ENCODE measurements around the genes REXO5 and IGSF6.

- PRO-cap = no peak
Measured at GRCh38 chr16:19389023-19389665, 28.5 kb upstream of the TMC5 start.

DNA sequence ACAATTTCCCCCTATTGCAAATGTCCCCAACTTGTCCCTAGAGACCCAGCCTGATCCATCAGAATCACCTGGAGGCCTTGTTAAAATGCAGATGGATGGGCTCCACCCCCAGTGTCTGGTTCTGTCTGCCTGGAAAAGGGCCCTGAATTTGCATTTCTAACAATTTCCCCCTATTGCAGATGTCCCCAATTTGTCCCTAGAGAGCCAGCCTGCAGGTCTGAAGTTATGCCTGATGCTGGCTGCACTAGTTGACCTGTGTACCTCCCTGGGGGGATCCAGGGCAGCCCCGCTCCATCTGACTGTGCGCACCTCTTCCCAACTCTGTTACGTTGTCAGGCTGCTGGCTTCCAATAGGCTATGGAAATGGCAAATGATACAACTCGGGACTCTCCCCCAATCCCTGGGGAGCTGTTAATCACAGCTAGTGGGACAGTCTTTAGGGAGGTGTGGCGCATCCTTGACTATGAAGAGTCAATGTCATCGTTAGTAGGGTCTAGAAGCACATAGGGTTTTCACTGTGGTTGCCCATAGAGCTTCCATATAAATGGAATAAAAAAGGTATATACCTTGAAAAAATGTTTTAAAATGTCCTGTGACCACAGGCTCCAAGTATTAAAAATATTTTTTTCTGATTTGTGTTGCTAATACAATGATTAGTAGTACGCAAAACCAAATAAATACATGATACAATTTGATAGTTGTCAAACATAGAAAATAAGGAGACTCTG is 30.1 kb downstream of the GPRC5B start:
- PRO-cap = no peak

DNA sequence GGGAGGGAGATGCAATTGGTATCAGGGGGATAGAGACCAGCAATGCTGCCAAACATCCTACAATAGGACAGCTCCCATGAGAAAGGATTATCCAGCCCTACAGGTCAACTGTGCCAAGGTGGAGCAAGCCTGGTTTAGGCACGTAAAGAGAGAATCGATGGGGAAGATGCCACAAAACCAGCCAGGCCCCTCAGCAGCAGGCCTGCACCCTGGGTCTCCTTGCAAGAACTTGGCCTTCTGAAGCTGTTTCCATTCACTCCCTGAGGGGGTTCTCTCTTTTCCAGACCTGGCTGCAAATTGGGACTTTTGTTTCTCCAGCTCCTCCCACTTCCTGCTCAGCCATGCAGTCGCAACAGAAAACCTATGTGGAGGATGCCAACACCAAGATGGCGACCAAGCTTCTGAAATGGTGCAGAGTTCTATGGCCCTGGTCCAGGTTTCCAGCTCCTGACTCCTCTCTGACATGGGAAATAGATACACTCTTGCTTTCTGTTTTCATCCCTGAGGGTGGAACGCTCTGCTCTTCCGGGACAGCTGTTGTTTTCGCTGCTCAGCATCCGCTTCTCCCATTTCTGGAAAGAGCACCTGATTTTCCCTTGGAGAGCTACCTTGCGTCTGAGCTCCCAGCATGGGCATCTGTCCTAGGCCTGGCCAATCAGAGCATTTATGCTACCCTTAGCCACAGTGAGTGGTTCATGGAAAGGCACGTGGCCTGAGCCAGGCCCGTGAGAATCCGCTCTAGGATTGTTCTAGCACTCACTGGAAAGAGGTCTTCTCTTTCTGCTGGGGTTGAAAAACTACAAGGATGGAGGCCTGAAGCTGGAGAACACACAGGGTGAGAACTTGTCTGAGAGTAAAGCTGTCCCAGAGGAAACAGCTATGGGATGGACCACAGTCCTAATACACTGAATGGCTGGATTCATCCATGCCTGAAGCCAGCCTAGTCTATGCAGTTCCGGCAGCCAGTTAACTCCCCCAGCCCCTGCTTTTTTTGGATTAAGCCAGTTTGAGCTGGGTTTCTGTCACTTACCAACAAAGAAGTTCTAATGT is 8.1 kb downstream of the GPRC5B start:
- PRO-cap = no peak

DNA sequence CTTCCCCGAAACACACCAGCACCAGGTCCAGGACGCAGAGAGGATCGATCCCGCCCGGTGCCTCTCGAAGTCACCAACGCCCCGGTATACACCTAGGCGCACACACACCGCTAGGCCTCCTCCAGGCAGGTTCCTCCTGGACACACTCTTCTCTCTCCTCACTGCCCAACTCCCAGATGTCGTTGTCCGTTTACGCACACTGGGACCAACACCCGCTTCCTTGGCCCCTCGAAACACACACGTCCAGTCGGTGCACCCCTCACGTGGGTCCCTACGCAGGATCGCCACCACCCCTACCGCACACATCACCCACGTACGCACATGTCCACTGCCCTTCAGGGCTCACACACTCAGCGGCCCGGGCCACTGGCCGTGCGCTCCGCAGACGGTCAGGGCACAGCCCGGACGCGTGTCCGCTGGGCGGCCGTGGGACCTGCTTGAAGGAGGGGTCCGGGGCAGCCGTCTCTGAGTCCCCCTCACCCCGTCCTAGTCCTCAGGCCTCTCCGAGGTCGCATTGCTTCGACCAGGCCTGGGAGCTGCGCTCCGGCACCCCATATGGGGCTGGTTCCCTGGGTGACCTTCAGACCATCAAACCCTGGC is 741 bp upstream of the GPRC5B start:
- PRO-cap = no peak

GRCh38 chr16:19923447-19923772 is 38.8 kb upstream of the GPRC5B start:
- PRO-cap = no peak

DNA sequence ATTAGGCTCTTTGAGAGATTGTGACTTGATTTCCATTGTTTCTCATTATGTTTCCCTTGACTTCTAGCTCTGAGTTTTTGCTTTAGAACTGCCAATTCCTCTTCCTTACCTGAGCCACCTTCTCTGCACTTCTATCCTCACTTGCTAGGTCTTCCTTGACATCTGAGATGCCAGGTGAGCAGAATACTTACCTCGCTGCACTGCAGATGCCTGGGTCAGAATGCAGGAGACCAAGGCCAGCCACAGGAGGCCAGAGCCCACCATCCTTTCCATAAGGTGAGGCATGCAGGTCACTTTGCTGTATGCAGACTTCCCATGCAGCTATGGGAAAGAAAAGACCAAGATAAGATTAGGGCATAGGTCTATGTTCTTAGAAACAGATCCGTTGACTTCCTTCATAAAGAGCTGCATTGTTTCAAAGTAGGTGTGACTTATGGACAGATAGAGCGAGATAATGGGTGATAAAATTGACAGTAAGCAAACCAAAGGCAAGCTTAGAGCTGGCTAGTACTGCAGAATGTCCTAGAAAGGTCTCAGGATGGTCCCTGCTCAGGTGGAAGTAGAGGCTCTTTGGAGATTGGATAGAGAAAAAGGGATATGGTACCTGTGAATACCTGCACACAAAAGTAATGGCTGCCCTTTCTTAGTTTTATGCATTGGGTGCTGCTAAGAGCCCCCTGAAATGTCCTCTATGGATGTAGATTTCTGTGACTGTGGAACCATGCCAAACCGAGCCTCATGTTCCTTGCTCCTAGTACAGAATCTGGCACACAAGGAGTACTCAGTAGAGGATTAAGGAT is 966 bp downstream of the GP2 start:
- PRO-cap = no peak

DNA sequence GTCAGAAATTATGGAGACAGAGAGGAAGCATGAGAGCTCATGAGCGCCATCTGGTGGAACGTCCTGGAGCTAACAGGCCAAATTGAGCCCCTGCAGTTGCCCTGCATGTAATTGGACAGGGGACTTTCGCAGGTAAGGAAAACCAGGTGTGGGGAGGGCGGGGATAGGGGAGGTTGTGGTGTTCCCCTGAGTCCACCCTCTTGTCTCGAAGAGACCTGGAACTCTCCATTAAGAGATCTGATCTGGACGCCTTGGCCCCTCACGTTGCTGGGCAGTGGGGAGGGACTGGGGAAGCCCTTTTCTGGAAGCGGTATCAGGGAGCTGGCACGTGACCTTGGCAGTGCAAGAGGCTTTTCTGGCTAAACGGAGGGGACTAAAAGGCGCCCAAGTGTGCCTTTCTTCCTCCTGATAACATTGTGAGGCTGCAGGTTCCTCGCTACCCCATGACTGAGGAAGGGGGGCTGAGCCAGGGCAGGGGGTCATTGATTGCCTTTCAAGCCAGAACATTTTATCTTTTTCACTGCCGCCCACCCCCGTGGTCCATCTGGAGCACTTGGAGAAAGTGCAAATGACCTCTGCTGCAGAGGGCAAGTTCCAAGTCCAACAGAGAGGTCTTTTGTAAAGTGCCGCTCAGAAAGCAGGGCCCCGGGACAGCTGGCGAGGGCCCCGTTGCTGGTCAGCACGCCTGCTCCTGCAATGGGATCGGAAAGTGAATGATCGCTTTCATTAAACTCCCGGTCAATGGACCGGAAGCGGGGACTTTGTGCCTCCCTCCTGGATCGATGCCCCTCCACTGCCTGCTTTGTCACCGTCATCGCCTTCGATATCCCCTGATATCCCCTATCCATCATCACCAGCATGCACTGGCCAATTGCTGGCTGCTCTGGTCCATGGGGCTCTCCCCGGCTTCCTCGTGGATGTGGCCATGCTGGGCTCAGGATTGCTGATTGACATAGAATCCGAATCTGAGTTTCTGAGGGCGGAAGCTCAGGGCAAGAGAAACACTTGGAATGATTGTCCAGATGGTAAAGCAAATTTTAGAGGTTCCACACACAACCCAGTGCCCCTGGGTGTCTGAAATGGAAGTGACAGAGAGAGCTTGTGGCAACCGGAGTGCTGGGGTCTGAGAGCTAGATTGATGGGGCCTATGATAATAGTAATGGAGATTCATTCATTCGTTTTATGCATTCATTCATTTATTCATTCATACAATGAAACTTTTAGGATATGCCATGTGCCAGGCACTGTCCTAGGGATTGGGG is 18.2 kb downstream of the PDILT start:
- PRO-cap = no peak

- PRO-cap = no peak
Measured at GRCh38 chr16:20673778-20674322, 23.6 kb downstream of the ACSM1 start.

DNA sequence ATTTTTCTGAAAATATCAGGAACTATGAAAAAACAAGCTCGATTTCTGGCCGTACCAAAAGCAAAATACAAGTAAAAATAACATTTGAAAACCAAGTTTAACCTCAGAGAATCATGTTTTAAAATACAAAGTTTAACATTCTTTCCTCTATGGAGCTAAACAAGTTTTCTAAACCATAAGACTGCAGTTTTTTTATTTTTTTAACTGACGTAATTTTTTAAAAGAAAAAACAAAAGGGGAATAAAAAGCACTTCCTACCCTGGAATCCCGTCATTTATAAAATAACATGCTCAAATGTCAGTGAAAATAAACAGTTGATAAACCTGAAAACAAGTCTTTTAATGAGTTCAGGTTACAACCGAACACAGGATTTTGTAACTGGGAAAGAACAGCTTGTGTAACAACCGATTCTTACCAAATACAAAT is 7.9 kb downstream of the THUMPD1 start:
- PRO-cap = no peak

DNA sequence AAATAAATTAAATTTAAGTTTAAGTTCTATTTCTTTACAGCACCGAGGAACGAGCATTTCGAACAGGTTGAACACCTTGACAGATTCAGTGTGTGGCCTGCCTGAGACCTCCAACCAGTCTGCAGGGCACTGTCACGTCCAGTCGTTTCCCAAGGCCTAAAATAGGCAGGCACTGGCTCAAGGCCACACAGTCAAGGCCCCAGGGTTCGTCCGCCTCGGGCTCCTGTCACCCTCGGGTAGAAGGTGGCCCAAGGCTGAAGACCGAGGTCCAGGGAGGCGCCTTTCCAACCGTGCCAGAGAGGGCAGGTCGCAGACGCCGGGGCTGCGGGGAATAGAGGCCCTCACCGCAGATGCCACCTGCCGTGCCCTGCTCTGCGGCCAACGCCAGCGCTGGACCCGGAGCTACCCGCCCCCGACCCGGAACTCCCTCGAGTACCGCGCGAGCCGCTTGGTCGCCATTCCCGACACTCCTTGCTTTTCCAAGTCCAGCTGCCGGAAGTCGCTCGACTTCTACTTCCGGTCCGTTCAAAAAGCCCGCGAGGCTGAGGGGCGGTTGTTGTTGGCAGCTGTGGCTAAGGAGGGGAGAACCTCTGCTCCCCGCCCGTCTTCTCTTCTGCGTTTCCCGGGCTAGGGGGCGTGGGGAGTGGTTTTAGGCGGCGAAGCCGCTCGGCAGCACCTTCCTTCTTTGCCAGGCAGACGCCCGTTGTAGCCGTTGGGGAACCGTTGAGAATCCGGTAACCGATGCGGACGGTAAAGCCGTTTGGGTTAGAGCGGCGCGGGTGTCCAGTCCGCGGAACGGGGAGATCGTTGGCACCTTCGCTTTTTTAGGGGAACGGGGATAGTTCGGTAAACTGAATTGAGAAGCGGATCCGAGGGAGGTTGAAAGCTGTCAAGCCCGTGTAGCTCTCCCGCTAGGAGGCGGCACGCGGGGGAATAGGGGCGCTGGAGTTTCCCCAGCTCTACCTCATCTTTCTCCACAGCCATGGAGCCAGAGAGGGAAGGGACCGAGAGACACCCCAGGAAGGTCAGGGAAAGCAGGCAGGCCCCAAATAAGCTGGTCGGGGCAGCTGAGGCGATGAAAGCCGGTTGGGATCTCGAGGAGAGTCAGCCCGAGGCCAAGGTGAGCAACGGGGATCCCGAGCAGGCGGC is at the start of gene REXO5:
Gene REXO5, plus strand, starts transcription at position 556 of the 1,149 bp plus-strand sequence.
- PRO-cap = bidirectional peak, plus-strand start at position 186 of the sequence, minus-strand start outside the sequence; bidirectional peak, plus-strand start at position 973 of the sequence, minus-strand start at position 473 of the sequence

- PRO-cap = no peak
Measured at GRCh38 chr16:20856713-20857497, 43.3 kb downstream of the DCUN1D3 start.

DNA sequence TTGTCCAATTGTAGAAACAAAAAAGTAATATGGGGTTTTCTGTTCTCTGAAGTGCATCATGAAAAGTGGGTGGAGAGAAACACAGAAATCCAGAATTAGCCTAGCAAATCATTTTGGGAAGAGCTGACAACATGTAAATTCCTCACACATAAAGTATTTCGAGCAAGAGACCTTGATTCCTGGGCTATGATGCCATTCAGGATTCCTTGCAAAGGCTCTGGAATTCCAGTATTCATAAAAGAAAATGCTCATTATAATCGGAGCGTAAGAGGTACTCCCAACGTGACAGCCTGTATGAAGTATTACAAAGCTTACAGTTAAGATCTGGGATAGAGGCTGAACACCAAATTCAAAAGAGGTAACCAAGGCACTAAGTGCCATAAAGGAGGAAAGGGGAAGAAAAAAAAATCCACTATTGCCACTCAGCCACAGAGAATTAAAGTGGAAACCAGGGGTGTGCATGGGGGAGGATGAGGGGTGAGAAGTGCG is 975 bp downstream of the DCUN1D3 start:
- PRO-cap = no peak

- PRO-cap = no peak
Measured at GRCh38 chr16:21033506-21034168, 117.0 kb downstream of the DNAH3 start.

DNA sequence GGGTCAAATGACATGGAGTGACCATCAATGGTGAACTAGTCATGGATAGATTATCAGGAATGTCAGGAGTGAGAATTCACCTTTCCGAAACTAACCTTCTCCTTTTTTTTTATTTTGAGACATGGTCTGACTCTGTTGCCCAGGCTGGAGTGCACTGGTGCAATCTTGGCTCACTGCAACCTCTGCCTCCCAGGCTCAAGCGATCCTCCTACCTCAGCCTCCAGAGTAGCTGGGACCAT is 84.5 kb downstream of the DNAH3 start:
- PRO-cap = no peak

DNA sequence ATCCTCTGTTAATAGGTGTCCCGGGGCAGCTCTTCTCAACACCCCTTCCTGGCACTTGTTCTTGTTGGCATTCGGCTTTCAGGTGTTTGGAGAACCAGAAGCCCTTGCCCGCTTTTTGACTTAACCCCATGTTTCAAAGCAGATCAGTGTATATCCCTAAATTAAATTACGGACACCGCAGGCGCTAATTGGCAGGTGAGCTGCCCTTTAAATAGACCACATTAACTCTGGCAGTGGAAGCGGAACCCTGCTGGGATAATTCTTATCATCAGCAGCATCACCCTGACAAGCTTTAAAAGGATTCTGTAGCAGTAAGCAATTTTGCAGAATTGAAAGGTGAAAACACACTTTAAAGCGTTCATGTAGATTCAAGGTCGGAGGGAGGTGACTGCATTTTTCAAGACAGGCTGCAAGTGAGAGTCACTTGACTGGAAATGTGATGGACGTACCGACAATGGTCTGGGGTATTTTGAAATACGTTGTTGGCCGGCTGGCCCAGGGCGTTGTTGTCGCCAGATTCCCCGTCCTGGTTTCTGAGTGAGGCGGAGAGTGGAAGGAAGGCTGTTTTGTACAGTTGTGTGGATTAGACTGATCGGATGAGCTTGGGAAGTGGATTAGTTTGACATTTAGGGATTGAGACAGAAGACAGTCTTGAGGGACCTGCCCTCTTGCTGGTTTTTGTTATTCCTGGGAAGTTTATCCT is 94.2 kb upstream of the CRYM start:
- PRO-cap = no peak

GRCh38 chr16:21521323-21522304 is 77.8 kb upstream of the METTL9 start:
- PRO-cap = no peak

DNA sequence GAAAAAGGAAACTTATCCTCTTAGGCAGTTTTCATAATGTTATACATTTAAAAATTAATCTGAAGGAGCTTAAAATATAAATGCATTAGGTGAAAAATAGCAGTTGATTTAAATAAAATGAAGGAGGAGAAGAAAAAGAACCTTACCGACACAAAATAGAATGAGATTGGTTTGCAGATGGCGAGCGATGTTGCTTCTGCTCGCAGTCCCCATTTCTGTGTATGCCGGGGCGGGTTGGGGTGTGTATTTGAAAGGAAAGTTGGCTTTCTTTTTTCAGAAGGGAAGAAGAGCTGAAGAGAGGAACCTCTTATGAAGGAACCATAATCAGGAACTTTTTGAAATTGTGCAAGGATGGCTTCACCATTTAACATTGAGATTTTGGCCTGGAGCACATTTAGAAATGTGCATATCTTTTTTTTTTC is at the start of gene IGSF6:
Gene IGSF6, minus strand, starts transcription at position 223 of the 422 bp plus-strand sequence.
- PRO-cap = no peak

DNA sequence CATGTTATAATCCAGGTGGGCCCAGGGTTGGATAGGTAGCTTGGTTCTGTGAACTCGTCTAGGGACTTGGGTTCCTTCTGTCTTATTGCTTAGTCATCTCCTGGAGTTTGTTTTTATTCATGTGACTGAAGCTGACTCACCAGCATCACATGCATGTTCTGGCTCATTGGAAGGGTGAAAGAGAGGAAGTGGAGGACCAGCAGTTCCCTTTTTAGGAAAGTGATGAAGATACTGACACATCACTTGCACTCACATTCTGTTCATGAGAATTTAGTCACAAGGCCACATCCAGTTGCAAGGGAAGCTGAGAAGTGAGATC is 67.1 kb downstream of the NPIPB4 start:
- PRO-cap = no peak

DNA sequence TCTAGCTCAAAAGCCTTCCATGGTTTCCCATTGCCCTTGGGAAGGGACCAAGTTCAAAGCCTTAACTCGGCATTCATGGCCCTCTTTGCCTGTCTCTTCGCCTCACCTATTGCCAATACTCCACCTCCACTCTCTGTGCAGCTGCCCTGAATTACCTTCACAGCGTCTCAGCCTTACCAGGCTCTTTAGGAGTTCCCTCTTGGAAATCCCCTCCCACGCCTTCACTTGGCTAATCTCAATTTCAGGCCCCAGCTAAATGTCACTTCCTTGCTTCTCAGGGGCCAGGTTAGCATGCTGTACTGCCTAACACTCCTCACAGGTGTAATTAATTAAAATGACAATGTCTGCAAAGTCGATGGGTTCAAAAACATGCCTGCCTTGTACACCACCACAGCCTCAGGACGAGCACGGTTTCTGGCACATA is 11.4 kb upstream of the EEF2K start:
- PRO-cap = no peak

- PRO-cap = bidirectional peak, plus-strand start at chr16:22195917, minus-strand start at chr16:22195796
Measured at GRCh38 chr16:22195505-22195978, 10.5 kb upstream of the EEF2K start.